Measurements from ENCODE around the gene TMEM181.

DNA sequence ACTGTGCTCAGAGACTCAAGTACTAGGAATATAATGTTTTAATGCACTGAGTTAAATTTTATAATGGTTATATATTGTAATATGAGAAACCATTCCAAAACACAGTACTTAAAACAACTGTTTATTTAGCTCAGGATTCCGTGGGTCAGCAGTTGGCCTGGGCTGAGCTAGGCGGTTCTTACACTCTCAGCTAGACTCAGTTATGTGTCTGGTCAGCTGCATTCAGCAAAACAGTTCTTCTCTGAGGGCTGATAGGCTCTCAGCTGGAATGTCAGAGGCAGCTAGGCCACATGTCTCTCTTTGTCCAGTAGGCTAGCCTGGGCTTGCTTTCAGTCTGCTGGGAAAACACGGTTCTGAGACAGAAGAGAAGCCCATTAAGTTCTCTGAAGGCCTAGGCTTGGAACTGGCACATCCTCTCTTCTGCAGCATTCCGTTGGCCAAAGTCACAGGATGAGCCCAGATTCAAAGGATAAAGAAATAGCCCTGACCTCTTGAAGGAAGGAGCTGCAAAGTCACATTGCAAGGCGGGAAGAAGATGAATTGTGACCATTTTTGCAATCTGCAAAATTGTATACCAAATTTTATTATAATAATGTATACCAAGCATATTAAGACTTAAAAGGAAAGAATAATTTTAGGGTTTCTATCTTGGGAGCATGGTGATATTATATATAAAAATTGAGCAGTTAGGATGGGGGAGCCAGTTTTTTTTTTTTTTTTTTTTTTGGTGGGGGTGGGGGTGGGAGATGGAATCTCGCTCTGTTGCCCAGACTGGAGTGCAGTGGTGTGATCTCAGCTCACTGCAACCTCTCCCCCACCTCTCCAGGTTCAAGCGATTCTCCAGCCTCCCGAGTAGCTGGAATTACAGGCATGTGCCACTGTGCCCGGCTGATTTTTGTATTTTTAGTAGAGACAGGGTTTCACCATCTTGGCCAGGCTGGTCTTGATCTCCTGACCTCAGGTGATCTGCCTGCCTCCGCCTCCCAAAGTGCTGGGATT lies 65.8 kb downstream of the TULP4 start:
- PRO-cap = no peak

DNA sequence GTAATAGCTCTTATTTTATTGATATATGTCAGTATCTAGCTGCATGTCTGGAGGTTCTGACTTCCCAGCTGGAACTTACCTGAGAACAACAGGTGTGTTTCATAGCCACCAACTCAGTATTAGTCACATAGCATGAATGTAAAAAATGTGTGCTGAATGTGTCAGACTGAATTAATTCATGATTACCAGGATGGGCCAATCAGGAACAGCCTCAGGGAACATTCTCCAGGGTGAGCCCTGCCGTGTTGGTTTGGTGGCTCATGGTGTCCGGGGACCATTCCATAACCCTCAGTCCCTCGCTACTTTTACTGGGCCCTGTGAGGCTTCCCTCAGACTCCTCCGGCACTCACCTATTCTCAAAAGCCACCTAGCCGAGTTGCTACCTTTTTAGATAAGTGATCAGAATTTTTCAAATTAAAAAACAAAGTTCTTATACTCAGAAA lies 99.8 kb downstream of the TULP4 start:
- PRO-cap = no peak

- PRO-cap = bidirectional peak, plus-strand start at chr6:158560117, minus-strand start at chr6:158560047
Observed at GRCh38 chr6:158559768-158560247, at the start of gene TMEM181. TMEM181 (plus strand) TSS chr6:158560091.

GRCh38 chr6:158611371-158612498 lies 32.8 kb downstream of the DYNLT1 start:
- PRO-cap = no peak

GRCh38 chr6:158626836-158627808 lies 17.4 kb downstream of the DYNLT1 start:
- PRO-cap = no peak

GRCh38 chr6:158634109-158634629 lies 10.4 kb downstream of the DYNLT1 start:
- PRO-cap = no peak

DNA sequence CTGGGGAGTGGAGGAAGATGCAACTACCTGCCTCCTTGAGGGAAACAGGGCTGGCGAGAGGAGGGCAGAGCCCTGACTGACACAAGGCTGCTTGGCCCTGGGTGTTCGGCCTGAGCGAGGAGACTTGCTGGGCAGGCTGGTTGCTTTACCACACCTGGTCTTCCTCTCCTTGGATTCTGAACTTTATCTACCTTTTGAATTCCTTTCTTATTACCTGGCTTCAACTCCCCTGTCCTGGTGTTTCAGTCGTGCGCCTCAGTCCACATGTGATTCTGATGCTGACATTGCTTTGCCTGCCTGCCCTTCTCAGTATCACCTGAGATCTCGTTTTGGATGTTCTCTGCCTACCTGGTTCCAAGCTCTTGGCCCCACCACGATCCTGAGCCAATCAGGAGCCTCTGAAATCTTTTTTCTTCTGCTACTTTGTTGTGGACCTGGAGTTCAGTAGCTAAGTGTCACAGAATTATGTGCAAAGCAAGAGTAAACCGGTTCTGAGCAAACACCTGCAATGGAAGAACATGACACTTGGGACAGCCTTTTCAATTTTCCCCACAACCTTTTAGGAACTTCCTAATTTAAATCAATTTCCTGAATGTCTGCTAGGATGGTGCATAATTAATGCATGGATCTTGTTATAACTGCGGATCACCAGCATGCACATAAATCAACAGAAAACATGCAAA lies 2.1 kb upstream of the DYNLT1 start:
- PRO-cap = no peak

GRCh38 chr6:158653447-158654349 lies 3.8 kb downstream of the SYTL3 start:
- PRO-cap = no peak

GRCh38 chr6:158666644-158667529 lies 17.0 kb downstream of the SYTL3 start:
- PRO-cap = unidirectional peak, minus-strand start at chr6:158667049

DNA sequence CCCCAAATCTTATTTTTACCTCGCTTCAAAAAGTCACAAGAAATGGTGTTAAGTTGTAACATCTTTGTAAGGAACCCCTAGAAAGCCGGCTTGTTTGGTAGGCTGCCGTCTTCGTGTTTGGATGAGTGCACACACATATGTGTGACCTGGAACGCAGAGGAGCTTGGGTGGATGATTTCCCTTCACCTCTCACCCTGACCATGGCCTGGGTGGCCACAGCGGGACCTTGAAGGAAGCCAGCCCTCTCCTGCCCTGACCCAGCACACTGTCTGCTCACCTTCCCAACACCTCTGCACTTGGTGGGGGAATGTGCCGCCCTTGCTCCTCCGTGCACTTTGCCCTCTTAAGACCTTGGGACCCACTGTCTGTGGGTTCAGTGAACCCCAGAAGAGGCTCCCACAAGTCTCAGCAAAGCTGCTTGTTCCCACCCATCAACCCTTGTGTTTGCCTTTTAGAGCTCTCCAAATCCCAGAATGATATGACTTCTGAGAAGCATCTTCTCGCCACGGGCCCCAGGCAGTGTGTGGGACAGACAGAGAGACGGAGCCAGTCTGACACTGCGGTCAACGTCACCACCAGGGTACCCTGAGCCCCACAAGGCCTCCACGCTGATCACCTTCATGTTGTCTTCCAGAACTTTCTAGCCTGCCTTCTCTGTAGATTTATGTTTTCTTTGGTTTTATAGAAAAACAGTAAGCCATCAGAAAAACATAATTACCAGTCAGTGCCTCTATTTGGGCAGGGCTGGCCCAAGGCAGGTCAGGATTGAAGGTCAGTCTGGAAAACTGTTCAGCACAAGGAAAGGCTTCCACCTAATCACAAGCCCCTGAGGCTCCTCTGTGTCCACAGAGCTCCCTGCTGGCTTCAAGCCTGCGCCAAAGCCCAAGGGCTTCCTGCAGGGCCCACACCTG lies 68.0 kb downstream of the SYTL3 start:
- PRO-cap = no peak

- PRO-cap = no peak
Observed at GRCh38 chr6:158751786-158752436, 67.3 kb downstream of the EZR start.

- PRO-cap = no peak
Observed at GRCh38 chr6:158781042-158782042, 37.8 kb downstream of the EZR start.

GRCh38 chr6:158853103-158854242 lies 34.3 kb upstream of the EZR start:
- PRO-cap = bidirectional peak, plus-strand start at chr6:158853605, minus-strand start at chr6:158853415

DNA sequence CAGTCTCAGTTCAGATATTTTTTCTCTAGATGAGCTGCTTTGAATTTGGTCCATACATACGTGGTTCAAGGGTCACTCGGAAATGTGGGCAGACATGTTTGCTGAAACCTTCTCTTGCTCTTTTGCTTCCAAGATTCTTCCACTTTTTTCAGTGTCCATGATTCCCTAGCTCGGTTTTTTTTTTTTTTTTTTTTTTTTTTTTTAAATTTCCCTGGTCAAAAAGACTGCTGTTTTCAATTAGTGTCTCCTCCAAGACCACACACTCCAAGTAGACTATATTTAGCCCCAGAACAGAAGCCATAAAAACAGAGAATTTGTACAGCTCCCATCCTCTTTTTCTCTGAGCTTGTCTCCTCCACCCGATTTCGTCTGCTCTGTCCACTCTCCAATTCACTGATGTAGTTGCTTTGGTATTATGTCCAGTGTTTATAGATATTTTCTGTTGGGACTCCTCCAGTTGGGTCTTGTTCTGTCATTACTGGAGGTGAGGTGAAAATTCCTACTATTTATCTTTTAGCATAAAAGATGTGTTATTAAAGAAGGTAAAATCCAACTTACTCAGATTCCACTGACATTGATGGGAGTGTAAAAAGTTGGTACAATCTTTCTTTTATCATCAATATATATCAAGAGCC lies 37.6 kb downstream of the RSPH3 start:
- PRO-cap = no peak

- PRO-cap = no peak
Observed at GRCh38 chr6:159107249-159108172, 61.7 kb upstream of the FNDC1 start.

GRCh38 chr6:159117497-159117999 lies 51.7 kb upstream of the FNDC1 start:
- PRO-cap = no peak

- PRO-cap = no peak
Observed at GRCh38 chr6:159126508-159127022, 42.6 kb upstream of the FNDC1 start.

DNA sequence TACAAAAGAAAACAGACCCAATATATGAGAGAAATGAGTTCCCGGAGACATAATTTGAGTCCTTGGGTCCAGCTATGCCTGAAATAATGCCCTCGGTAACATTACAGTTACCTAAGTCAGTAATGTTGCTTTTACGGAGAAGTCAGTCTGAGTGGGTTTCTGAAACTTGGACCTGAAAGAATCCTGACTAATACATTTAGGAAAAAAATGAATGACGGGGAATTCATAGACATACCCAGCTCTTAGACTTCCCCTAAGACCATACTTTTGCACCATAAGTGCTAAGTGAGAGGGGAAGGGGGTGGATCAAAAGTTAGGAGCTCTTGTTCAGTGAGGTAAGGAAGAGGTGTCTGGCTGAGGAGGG lies 135.2 kb downstream of the FNDC1 start:
- PRO-cap = no peak

DNA sequence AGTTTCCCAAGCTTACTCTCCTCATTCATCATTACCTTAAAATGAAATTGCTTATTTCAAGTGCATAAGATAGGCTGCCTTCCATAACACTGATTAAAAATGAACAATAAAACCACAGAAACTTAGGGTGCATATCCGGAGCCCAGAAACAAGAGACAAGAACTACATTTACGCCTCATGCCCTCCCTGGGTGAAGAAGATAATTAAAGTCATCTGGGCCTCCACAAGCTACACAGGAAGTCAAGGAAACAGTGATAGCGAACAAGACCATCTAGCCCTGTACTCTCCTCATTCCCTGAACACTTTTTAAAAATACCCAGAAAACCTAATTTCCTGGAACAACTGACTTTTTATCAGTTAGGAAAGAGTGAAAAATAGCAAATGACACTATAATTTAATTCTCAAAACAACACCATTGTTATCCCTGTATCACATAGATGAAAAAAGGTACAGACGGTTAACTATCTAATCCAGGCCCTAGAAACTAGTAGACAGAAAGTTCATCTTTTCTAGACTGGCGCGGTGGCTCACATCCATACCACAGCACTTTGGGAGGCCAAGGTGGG lies 6.3 kb downstream of the SOD2 start:
- PRO-cap = no peak

GRCh38 chr6:159777313-159778309 lies 11.8 kb downstream of the TCP1 start:
- PRO-cap = no peak

Data from jejunum (tissue), 1 donor.